Measurements from ENCODE around the genes CRYM, ERN2 and PRKCB.

DNA sequence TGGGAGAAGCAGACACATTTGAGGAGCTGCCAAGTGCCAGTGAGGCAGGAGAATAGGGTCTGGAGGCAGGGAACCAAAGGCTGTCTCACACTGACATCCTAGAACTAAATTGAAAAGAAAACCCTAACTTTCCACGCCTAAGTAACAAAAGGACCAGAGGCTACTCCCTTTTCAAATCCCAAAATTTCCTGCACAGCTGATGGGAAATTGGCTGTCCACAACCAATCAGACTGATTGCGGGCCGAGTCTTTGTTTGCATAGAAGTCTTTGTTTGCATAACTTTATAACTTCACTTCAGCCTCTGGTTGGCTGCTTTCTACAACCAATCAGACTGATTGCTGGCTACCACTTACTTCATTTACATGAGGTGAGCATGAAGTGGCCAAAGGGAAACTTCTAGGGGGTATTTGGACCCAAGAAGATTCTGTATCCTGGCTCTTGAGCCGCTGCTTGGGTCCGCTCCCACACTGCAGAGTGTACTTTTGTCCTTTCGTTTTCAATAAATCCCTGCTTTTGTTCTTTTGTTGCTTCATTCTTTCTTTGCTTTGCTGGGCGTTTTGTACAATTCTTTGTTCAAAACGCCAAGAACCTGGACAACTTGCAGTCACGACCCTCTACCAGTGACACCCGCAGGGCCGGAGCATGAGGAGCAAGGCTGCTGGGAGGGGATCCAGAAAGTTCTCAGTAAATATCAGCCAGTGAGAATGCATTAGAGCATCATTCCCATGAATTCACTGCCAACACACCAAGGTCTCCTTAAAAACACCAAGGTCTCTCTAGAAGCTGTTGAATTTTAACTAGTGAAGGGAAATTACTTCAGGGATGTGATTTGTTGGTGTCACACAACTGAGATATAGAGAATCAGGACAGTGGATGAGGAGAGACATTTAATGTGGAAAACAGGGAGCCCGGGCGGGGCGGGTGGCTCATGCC, 67.6 kb downstream of the IQCK start:
- PRO-cap, 2 experiments = no peak in any of the 2 experiments

GRCh38 chr16:20586032-20586525, 9.9 kb upstream of the ACSM2B start:
- PRO-cap, 2 experiments = no peak in any of the 2 experiments

DNA sequence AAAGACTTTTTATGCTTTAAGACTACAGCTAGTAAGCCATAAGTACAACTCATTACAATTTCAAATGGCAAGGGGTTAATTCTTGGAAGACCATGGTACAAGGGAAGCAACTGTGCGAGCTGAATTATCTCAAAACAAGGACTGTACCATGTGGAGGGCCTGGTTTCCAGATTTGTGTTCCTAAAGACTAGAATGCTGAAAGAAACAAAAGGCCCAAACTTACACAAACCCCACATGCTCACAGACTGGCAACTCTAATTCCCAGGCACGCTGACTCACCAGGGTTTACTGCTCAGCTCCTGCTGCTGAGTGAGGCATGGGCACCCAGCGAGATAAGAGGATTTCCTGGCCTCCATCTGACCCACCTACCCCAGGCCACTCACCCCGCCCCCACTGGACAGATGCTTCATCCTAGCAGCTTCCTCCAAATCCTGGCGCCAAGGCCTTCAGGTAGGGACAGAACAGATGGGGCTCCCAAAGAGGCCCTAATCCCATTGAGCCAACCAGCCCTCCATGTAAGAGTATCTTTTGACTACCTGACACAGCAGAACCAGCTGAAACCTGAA, 34.0 kb downstream of the DCUN1D3 start:
- PRO-cap, 2 experiments = no peak in any of the 2 experiments

DNA sequence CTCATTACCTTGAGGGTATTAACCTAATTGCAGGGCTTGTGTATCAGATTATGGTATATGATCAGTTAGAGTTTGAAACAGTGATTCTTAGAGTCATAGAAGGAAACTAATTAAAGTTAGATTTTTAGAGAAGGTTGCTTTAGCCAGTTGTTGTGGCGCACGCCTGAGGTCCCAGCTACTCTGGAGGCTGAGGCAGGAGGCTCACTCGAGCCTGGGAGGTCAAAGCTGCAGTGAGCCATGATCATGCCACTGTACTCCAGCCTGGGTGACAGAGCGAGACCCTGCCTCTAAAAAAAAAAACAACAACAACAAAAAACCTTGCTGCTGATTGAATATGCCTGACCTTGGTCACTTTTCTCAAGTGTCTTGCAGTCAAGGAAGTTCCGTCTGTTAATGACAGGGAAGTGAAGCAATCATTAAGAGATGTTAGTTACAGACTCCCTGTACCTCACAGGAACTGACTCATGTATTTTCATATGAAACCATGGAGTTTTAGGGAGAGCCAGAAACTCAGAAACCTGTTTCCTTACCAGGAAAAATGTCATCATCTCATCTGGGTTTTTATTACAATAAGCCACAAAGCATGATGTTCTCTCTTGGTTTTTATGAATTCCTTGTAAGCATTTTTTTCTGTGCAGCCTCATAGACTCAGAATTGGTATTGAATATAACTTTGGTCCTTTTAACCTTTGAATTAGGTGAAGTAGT, 10.1 kb downstream of the LYRM1 start:
- PRO-cap, 2 experiments = peak in 1 of 2 experiments; most common plus-strand start position 547 of the sequence (in 1); most common minus-strand start position 392 of the sequence (in 1)

GRCh38 chr16:21048612-21048811, 102.1 kb downstream of the DNAH3 start:
- PRO-cap, 2 experiments = no peak in any of the 2 experiments

- PRO-cap, 2 experiments = peak in 2 of 2 experiments; most common minus-strand start chr16:21161269 (in 2)
Measured at GRCh38 chr16:21161135-21161518, 2.7 kb downstream of the LDAF1 start.

DNA sequence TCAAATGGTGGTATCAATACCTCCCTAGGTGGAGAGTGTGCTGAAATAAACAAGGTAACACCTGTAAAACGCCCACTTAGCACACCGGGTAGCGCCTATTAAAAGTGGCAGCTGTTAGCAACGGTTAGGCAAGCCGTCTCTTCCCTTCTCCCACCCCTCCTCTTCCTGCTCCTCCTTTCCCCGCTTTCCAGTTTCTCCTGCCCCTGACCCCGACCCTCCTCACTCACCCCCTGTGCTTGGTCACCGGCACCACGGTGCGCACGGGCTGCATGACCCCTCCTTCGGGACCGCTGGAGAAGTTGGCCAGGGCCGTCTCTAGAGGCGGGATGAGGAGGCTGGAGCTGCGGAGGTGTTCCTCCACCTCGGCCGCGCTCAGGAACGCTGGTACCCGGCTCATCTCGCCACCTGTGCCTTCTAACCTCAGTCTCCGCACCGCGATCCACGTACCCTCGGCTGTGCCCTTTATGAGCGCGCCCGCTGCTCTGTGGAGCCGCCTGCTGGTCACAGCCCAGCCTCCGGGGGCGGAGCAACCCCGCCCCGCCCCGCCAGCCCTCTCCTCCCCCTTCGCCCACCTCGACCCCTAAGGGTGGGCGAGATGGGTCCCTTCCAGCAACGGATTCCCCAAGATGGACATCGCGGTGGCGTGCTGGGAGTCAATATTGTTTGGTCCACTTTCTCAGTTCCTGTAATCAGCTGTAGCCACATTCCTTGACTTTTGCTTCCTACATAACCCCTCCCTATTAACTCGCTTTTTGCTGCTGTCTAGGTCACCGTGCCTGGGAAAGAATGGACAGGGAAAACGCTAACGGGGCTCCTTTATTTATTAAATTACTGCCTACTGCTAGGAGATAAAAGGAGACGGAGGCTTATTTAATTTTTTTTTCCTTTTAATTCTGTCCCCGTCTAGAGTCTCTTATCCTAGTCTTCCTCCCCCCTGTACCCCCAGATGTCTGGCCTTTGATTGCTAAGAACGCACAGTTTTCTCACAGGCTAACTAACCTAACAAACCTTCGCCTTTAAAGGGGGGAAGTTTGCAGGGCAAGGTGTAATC, at the start of gene CRYM:
CRYM (minus strand) TSS at position 436 of the 1,051 bp plus-strand sequence.
- PRO-cap, 2 experiments = peak in 2 of 2 experiments; most common plus-strand start position 761 of the sequence (in 1); most common minus-strand start position 436 of the sequence (in 2)

GRCh38 chr16:21301303-21302045, 23.4 kb upstream of the CRYM start:
- PRO-cap, 2 experiments = peak in 2 of 2 experiments; most common plus-strand start chr16:21301485 (in 2); most common minus-strand start chr16:21301409 (in 2)

DNA sequence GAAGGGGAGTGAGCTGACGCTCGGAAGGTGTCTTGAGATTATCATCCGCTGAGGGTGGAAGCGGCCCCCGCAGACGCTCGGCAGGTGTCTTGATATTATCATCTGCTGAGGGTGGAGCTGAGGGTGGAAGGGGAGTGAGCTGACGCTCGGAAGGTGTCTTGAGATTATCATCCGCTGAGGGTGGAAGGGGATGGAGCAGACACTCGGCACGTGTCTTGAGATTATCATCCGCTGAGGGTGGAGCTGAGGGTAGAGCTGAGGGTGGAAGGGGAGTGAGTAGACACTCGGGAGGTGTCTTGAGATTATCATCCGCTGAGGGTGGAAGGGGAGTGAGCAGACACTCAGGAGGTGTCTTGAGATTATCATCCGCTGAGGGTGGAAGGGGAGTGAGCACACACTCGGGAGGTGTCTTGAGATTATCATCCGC, 126.5 kb upstream of the CRYM start:
- PRO-cap, 2 experiments = no peak in any of the 2 experiments

GRCh38 chr16:22232983-22233341, 26.9 kb downstream of the EEF2K start:
- PRO-cap, 2 experiments = no peak in any of the 2 experiments

DNA sequence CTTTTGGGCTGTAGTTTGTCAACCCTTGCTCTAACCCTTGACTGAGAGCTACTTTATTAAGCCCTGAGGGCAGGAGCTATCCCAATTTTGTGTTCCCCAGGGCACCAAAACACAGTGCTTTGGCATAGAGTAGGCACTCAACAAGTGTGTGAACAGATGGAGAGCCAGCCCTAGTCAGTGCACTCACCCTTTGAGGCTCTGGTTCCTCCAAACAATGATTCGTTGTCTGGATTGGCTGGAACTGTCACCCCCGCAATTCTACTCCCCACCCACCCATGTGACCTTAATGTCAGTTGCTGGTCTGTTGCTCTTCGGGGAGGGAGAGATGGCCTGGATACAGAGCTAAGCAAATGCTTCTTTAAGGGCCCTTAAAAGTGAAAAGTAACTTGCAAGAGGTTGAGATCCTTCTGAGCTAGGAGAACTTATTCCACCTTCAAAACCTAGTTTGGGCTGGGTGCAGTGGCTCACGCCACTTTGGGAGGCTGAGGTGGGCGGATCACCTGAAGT, 10.5 kb upstream of the POLR3E start:
- PRO-cap, 2 experiments = no peak in any of the 2 experiments

DNA sequence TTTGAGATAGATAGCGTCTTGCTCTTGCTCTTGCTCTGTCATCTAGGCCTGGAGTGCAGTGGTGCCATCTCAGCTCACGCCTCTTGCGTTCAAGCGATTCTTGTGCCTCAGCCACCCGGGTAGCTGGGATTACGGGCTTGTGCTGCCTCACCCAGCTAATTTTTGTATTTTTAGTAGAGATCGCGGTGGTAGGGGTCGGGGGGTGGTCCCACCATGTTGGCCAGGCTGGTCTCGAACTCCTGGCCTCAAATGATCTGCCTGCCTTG, 32.8 kb downstream of the POLR3E start:
- PRO-cap, 2 experiments = no peak in any of the 2 experiments

GRCh38 chr16:22692730-22693487, 121.1 kb upstream of the HS3ST2 start:
- PRO-cap, 2 experiments = no peak in any of the 2 experiments

DNA sequence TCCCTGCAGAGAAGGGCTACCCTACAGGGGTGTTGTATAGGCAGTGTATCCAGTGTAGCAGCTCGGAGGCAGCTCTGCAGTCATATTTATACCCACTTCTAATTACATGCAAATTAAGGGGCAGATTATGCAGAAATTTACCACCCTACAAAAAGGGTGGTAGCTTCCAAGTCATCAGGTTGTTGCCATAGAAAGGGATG, 98.5 kb downstream of the HS3ST2 start:
- PRO-cap, 2 experiments = no peak in any of the 2 experiments

DNA sequence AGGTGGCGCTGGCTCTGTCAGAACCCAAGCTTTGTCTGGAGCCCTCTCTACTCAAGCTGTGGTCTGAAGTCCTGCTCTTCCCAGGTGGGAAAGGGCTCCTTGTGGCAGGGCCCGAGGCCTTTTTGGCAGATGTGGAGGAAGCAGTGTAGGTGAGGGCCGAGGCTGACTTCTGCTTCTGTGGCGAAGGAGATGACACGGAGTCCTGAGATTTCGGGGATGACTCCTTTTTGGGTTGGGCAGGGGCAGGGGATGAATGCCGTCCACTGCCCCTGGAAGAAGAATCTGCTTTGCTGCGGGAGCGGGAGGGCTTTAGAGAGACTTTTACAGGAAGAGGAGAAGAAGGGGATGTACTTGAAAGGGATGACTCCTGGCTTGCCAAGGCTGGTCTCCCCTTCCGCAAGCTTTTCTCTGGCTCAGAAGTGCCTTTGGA, 80.6 kb downstream of the USP31 start:
- PRO-cap, 2 experiments = no peak in any of the 2 experiments

- PRO-cap, 2 experiments = no peak in any of the 2 experiments
Measured at GRCh38 chr16:23258298-23258795, 43.8 kb upstream of the SCNN1B start.

GRCh38 chr16:23596894-23597515, 889 bp upstream of the NDUFAB1 start:
- PRO-cap, 2 experiments = peak in 1 of 2 experiments; most common minus-strand start chr16:23597137 (in 1)

- PRO-cap, 2 experiments = no peak in any of the 2 experiments
Measured at GRCh38 chr16:23712915-23713514, at the start of gene ERN2. ERN2 (minus strand) TSS chr16:23713222.

DNA sequence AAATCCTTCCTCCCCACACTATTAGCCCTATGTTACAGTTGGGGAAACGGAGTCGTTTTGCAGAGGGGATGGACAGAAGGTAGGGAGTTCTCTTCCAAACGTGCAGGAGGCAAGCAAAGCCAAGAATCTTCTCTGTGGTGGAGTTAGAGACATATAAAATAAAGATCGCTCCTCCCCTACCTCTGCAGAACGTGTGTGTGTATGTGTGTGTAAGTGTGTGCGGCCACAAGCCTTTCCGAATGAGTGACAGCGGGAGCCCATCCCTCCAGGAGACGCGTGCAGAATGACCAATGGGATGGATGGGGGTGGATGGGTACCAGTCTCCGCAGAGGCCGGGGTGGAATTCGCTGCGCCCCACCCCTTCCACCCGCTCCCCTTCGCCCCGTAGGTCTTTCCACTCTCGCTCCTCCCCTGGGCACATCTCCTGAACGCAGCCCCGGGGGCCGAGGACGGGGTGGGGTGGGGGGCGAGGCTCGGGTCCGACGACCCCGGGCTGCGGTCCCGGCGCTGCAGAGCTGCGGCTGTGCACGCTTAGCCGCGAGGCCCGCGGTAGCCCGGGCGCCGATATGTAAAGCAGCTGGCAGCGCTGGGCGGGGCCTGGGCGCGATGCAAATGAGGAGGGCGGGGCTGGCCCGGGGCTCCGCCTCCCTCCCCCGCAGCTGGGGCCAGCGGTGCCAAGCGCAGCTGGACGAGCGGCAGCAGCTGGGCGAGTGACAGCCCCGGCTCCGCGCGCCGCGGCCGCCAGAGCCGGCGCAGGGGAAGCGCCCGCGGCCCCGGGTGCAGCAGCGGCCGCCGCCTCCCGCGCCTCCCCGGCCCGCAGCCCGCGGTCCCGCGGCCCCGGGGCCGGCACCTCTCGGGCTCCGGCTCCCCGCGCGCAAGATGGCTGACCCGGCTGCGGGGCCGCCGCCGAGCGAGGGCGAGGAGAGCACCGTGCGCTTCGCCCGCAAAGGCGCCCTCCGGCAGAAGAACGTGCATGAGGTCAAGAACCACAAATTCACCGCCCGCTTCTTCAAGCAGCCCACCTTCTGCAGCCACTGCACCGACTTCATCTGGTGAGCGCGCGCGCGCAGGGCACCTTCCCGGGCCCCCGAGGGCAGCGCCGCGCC, at the start of gene PRKCB:
PRKCB (plus strand) TSS at position 687 of the 1,106 bp plus-strand sequence.
- PRO-cap, 2 experiments = peak in 2 of 2 experiments; most common plus-strand start position 687 of the sequence (in 2); most common minus-strand start position 525 of the sequence (in 1)

- PRO-cap, 2 experiments = no peak in any of the 2 experiments
Measured at GRCh38 chr16:23863468-23864125, 27.8 kb downstream of the PRKCB start.

Data from heart right ventricle (tissue), 2 donors.